ENCODE measurements around the gene POLA1.

GRCh38 chrX:23901587-23902334, 6.0 kb downstream of the APOO start:
- PRO-cap, result no peak

DNA sequence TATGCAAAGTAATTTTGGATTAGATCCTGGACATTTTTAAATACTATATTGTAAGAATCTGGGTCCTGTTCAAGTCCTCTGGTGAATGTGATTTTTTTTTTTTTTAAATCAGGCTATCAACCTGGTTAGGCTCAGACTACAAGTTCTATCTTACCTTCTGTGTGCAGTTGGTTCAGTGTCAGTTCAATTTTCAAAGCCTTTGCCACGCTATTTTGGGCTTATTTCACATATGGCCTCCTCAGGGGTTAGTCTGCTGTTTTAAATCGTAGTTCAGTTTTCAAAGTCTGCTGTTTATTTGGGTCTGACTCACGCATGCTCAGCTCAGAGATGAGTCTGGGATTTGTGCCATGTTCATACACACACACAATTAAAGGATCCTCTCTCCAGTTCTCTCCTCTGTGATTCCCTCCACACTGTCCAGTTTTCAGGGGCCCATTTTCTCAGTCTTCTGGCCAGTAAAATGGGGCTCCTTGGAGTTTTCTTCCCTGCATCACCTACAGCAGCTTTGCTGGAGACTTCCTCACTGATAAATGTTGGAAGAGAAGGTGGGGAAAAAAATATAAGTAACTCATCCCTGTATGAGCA, 32.3 kb upstream of the ZFX start:
- PRO-cap, result no peak

- PRO-cap, result no peak
These were observed 21.5 kb downstream of the ZFX start for GRCh38 chrX:24171024-24171440.

DNA sequence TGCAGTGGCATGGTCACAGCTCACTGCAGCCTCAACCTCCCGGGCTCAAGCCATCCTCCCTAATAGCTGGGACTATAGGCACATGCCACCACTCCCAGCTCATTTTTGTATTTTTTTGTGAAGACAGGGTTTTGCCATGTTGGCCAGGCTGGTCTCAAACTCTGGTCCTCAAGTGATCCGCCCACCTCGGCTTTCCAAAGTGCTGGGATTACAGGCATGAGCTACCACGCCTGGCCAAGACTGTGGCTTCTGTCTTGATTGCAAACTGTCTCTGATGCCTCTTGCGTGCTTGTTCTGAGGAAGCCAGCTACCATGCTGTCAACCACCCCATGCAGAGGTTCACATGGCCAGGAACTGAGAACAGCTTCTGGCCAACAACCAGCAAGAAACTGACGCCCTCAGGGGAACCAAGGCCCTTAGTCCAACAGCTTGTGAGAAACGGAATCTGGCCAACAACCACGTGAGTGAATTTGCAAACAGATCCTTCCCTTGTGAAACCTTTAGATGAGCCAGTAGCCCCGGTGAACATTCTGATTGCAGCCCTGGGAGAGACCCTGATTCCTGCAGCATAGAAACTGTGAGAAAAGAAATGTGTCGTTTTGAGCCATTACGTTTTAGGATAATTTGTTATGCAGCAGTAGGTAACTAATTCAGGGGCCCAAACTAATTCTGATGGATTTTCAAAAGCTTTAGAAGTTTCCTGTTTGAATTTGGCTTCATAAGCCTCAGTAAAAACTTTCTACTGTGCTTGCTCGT, 71.1 kb downstream of the SUPT20HL2 start:
- PRO-cap, result no peak

DNA sequence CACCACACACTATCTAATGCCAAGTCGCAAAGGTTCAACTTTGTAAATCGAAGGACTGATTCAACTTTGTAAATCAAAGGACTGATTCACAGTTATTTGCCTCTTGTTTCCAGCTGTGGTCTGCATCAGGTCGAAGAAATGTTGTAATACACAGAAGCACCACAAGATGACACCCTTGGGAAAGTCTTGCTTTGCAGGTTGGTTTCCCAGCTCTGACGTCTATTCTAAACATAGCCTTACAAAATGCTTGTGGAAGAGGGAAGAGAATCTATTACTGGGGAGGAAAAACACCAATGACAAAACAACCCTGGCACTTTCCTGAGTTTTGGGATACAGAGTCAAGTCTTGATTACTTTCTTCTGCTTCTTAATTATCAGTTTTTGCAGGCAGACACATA, 35.3 kb downstream of the SUPT20HL1 start:
- PRO-cap, result no peak

DNA sequence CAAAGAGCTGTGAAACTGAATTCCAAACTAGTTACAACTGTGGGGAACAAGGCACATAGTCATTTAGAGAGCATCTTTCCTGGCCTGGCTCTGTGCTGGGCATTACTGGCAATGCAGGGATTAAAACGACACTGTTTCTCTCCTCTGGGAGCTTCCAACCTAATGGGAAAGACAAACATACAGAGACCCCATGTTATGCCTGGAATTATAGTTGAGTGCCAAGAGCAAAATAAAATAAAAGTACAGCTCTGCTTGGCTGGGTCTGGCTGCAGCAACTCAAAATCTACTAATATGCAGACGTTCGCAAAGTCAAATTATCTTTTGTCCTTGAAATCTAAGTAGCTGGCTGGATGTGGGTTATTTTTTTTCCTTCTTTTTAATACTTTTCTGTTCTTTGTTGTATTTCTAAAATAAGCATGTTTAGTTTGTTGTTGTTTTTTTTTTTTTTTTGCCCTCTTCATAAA, 36.6 kb downstream of the SUPT20HL1 start:
- PRO-cap, result no peak

DNA sequence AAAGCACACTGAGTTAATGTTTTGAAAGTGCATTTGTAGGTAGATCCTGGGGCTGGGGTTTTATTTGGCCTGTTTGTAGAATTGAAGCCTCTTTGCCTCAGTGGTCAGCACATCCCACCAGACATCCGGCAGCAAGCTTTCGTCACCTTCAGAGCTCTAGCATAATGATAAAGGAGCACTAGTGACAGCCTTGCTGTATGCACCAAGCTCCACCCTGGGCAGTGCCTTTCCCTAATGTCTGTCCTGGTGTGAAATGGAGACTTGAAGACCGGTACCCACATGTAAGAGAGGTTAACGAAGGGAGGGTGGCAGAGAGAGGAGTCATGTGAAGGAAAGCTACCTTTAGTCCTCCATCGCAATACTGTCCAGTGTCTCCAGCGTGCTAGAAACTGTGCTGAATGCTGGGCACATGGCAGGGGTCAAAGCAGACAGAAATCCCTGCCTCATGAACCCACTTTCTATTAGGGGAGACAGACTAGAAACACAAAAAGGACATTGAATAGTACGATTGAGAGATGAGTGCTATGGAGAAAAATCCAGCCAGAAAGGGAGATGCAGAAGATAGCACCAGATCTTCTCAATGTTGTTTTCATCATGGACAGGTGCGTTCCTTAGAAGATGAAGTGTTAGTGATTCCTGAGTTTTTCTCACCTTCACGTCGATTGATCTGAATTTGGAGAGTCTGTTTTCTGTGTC, 80.5 kb downstream of the PDK3 start:
- PRO-cap, result no peak

- PRO-cap, result no peak
These were observed 1.2 kb downstream of the PCYT1B start for GRCh38 chrX:24645837-24646476.

DNA sequence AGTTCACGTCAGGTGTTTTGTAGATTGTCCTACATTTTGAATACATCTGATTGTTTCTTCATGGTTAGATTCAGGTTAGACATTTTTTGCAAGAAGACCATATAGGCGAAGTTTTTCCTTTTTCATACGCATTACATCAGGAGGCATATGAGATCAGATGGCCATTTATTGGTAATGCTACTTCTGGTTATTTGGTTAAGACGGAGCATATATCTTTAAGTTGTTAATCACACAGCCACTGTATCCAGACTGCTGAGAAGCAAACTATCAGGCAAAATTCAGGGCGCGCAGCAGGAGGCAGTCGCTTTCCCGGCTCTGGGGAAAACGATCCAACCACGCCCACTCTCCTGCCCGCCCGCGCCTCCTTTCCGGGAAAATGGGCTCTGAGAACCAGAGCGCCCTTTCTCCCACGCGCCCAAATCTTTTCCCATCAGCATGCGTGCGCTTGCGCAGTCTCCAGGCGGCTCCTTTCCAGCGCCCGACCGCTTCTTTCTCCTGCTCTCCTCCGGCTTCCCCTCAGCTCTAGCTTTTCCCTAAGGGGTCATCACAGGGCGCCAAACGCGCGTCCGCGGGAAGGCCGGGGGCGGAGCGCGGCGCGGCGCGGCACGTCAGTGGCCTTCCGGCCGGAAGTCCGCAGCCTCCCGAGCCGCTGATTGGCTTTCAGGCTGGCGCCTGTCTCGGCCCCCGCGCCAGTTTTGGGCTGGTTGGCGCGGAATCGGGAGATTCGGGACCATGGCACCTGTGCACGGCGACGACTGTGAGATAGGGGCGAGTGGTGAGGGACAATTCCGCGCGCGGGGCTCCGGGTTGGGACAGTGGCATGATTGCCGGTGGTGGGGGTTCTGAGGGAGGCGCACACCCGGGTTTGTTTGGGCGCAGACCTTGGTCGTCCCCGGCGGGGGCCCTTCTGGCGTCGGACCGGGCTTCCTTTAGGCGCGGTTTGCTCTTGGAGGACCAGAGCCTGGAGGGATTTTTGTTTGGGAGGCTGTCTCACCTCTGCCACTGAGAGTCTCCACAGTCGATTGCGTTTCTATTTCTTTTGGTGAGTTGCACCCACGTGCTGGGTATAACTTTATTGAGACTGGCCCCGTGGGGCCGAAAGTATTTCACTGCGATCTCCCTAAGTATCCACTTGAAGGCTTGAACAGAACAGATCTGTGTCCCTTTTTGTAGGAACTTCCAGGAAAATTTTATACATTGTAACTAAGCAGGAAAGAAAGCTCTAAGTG, at the start of gene POLA1:
TSS of gene POLA1 (plus strand) at position 689 of the 1,229 bp plus-strand sequence.
- PRO-cap, result bidirectional peak, plus-strand start at position 692 of the sequence, minus-strand start at position 524 of the sequence

DNA sequence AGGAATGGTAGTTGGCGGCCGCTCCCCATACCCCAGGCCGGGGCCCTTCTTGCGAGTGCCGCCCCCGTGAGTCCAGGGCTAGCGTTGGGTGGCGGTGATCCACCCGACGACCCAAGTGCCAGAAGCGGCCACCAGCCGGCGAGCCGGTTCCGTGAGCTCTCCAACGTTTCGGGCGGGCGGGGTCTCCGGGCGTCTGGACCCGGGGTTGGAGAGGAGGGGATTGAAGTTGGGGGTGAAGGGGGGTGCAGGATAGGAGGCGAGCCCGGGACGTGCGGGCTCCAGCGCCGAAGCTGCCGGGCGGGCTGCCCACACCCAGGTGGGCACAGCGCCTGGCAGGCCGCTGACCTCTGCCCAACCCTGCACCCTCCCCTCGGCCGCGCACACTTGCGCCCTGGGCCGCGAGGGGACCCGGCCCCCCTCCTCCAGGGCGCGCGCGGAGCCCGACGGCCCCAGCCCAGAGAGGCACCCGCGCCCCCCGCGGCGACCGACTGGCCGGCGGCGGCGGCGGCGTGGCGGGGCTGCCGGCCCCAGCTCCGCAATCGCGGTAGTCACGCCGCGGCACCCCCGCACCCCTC, 13.5 kb downstream of the ARX start:
- PRO-cap, result no peak

GRCh38 chrX:25017565-25018144, 1.9 kb upstream of the ARX start:
- PRO-cap, result no peak

DNA sequence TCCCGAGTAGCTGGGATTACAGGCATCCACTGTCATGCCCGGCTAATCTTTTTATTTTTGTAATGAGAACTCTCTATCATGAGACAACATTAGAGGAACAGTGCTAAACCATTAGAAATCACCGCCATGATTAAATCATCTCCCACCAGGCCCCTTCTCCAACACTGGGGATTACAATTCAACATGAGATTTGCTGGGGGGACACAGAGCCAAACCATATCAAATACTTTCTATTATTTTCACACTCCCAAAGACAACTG, 336.4 kb upstream of the ARX start:
- PRO-cap, result no peak

DNA sequence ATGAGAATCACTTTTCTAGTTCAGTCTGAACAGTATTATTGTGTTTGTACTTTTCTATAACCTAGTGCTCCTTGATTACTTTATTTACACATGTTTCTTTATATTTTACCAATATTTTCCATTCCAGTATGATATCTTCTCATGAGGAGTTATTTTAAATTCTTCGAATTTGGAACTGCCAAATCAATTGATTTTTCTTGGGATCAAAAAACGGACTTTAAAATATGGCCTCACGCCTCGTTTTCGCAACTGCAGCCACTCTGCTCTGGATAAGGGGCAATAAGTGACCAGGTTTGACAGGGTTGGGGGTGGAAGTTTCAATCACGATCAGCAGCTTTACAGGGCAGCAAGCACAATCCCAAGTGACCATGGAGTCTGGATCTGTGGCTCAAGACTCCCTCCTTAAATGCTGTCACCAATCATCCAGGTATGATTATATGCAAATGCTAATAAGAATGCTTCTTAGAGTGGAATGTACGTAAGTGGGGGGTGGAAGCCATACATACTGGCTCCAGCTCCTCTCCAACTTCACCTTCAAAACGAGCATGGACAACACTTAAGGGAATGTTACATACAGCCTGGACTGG, 176.8 kb upstream of the DCAF8L1 start:
- PRO-cap, result no peak

DNA sequence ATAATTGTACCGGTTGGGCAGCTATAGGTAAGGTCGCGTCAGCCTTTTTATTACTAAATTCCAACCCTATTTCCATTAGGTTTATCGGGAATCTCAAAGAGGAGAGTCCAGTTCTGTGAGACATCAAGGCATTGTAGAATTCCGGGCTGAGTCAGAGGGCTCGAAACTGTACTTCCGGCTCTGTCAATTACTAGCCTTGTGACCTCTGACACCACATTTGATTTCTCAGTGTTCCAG, 4.3 kb downstream of the IL1RAPL1 start:
- PRO-cap, result no peak

- PRO-cap, result no peak
These were observed 6.3 kb downstream of the NR0B1 start for GRCh38 chrX:30302838-30303328.

DNA sequence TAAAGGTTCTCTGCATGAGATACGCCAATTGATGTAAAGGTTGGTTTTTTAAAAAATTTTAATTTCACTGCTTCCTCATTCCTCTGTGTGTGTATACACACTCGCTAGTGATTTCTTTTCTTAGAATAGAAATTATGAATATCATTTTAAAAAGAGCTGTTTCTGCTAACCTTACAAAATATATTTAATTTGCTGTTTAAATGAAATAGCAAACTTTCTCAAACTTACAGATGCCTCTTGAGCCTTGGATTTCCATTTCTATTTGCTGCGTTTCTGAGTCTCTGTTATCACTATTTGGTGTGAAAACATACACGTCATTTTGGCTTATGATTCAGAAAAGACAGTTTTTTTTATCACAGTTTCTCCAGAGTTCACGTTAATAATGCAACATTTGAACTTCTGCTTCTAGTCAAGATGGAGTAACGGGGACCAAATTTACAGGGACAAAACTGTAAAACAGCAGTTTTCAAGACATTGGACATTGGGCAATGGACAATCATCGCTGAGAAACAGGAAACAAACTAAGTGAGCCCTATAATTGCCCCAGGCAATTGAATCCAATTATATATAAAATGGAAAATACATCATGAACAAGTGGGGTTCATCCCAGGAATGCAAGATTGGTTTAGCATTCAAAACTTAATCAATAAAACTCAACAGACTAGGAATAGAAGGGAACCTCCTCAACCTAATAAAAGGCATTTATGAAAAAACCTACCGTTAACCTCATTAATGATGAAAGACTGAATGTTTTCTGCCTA, 36.1 kb upstream of the TASL start:
- PRO-cap, result no peak

GRCh38 chrX:30971587-30972161, 82.6 kb upstream of the TAB3 start:
- PRO-cap, result no peak

GRCh38 chrX:31527312-31527755, 455.5 kb upstream of the FTHL17 start:
- PRO-cap, result no peak

DNA sequence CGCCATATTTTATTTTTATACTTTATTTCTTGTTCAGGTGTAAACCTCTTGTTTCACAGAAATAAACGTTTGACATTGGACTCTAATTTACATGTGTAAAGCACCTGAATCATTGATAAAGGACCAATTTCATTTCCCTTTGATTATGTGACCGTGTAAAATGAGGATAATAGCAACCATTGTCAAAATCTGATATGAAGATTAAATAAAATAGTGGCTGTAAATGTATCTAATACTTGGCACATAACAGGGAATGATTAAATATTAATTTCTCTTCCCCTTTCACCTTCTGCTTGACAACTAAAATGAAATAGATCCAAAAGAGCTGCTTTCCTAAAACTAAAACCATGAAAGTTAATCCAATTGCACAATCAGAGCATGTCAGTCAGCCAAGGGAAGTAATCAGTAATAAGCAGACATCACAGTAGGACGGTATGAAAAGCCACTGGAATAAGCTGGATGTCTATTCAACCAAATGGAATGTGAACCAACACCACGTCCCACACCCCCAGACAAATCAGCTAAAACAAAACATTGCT, 859.2 kb upstream of the FTHL17 start:
- PRO-cap, result no peak

GRCh38 chrX:31932283-31932734, 860.5 kb upstream of the FTHL17 start:
- PRO-cap, result no peak

Data from left ventricle myocardium (tissue), 1 donor.